ENCODE measurements around the genes MGST3 and STYXL2.

- PRO-cap, result no peak
CAGE:
- cytosol, long polyA plus RNA, result no peak
- long polyA plus RNA, result no peak
- nucleus, long polyA plus RNA, result no peak
Observed at GRCh38 chr1:165443703-165444352, 1.1 kb downstream of the RXRG start.

DNA sequence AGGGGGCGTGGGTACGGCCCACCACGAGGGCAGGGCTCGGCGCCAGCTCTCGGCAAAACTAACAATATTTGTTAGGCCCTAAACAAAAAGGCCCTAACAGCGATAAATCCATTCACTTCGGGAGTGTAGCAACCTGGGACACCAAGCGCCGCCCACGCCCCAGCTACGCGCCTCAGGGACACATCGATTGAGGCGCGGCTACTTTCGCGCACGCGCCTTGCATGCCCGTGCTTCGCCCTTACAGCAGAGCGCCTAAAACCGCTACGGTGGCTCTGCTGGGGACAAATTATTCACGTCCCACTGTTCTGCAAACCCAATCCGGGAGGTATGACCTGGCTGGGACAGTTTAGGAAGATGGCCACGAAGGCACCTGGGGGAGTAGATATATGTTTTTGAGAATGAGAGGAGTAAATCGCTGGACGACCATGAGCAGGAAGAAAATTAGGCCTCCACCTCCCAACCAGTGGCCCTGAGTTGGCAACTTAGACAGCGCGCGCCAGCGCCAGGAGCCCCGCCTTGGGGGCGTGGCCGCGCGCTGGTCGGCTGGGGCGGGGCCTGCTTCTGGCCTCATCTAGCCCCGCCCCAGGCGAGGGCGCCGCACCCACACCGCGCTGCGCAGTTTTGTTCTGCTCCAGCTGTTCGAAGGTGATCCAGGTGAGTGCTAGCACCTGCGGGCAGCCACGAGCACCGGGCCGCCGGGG is at the start of gene MGST3:
Gene MGST3, plus strand, starts transcription at position 595 of the 701 bp plus-strand sequence.
- PRO-cap, result bidirectional peak, plus-strand start at position 634 of the sequence, minus-strand start at position 479 of the sequence
CAGE:
- cytosol, long polyA plus RNA, result start-site peak on the plus strand centred at position 610 of the sequence, 49 bp wide, 169 and 39 reads in 2 replicates
- long polyA plus RNA, result start-site peak on the plus strand centred at position 615 of the sequence, 41 bp wide, 180 and 91 reads in 2 replicates
- nucleus, long polyA plus RNA, result start-site peak on the plus strand centred at position 606 of the sequence, 48 bp wide, 288 and 87 reads in 2 replicates

DNA sequence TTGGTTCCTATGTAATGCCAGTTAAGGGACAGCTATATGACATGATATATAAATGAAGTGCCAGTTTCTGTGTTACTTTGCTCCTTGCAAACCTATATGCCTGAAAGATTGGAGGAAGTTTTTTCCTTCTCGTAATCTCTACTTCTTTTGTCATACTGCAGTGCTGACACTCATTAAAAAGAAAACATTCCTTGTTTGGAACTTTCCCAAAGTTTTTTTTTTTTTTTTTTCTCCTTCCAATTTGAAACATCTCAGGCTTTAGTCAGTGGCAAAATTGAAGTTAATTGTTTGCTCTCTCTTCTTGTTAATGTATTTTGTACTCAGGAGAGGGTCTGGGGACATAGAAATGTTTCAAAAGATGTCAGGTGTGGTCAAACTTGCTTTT is 2.8 kb downstream of the MGST3 start:
- PRO-cap, result no peak
CAGE:
- cytosol, long polyA plus RNA, result no peak
- long polyA plus RNA, result no peak
- nucleus, long polyA plus RNA, result no peak

- PRO-cap, result no peak
CAGE:
- cytosol, long polyA plus RNA, result no peak
- long polyA plus RNA, result no peak
- nucleus, long polyA plus RNA, result no peak
Observed at GRCh38 chr1:165637370-165637924, 6.4 kb downstream of the MGST3 start.

- PRO-cap, result no peak
CAGE:
- cytosol, long polyA plus RNA, result no peak
- long polyA plus RNA, result no peak
- nucleus, long polyA plus RNA, result no peak
Observed at GRCh38 chr1:165826975-165827198, 527 bp upstream of the UCK2 start.

GRCh38 chr1:165891153-165892074 is 64.0 kb downstream of the UCK2 start:
- PRO-cap, result no peak
CAGE:
- cytosol, long polyA plus RNA, result no peak
- long polyA plus RNA, result no peak
- nucleus, long polyA plus RNA, result no peak

DNA sequence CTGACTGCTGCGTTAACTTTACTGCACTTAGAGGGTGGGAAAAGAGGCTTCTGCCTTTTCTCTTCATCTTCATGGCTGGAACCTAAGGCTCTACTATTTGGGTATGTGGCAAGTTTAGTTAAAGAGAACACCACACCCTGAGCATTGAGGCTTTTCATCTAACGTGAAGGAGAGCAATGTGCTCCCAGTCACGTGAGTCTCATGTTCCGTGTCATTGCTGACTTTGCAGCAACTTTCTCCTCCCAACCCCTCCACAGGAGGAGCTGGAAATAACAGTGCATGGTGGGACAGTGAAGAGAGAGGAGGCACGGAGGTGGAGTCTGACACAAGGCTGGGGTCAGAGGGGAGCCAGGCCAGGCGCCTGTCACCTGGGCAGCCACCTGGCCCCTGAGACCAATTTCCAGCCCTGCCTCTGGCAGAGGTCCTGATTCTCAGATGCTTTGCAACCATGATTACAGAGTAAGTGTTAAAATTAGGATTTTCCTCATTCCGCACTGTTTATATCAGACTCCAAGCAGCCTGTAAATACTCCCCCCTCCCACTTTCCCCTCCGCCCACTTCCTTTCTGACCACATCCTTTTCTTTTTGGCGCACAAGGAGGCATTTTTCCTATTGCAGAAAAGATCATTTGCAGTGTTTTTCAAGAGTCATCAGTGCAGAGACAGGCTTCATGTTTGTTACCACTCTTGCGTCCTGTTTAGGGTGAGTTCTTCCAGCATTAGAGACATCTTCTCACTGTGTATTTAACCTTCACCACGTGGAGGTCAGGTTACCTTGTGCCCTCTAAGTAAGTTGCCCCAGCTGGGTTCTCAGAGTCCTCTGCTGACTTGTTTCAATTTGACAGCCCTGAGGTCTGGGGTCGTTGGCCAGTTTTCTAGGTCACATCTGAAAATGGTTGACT is 86.0 kb downstream of the FAM78B start:
- PRO-cap, result no peak
CAGE:
- cytosol, long polyA plus RNA, result no peak
- long polyA plus RNA, result no peak
- nucleus, long polyA plus RNA, result no peak

- PRO-cap, result no peak
CAGE:
- cytosol, long polyA plus RNA, result no peak
- long polyA plus RNA, result no peak
- nucleus, long polyA plus RNA, result no peak
Observed at GRCh38 chr1:166384969-166385520, 218.2 kb upstream of the FAM78B start.

DNA sequence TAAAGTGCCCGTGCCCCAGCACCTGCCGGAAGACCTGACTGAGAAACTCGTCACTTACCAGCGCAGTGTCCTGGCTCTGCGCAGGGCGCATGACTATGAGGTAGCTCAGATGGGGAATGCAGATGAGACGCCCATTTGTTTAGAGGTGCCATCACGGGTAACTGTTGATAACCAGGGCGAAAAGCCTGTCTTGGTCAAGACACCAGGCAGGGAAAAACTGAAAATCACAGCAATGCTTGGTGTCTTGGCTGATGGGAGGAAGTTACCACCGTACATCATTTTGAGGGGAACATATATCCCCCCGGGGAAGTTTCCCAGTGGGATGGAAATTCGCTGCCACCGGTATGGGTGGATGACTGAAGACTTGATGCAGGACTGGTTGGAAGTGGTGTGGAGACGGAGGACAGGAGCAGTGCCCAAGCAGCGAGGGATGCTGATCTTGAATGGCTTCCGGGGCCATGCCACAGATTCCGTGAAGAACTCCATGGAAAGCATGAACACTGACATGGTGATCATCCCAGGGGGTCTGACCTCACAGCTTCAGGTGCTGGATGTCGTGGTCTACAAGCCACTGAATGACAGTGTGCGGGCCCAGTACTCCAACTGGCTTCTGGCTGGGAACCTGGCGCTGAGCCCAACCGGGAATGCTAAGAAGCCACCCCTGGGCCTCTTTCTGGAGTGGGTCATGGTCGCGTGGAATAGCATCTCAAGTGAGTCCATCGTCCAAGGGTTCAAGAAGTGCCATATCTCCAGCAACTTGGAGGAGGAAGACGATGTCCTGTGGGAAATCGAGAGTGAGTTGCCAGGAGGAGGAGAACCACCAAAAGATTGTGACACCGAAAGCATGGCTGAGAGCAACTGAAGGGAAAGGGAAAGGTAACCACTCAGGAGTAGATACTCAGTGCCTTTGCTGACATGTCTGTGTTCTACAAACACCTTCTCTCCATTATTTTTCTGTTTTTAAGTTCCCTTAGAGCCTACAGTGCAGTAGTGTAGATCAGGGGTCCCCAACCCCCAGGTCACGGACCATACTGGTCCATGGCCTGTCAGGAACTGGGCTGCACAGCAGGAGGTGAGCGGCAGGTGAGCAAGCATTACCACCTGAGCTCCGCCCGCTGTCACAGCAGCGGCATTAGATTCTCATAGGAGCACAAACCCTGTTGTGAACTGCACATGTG is 10.7 kb downstream of the POGK start:
- PRO-cap, result no peak
CAGE:
- cytosol, long polyA plus RNA, result no peak
- long polyA plus RNA, result no peak
- nucleus, long polyA plus RNA, result no peak

GRCh38 chr1:167082440-167083289 is 7.5 kb downstream of the GPA33 start:
- PRO-cap, result no peak
CAGE:
- cytosol, long polyA plus RNA, result no peak
- long polyA plus RNA, result no peak
- nucleus, long polyA plus RNA, result no peak

DNA sequence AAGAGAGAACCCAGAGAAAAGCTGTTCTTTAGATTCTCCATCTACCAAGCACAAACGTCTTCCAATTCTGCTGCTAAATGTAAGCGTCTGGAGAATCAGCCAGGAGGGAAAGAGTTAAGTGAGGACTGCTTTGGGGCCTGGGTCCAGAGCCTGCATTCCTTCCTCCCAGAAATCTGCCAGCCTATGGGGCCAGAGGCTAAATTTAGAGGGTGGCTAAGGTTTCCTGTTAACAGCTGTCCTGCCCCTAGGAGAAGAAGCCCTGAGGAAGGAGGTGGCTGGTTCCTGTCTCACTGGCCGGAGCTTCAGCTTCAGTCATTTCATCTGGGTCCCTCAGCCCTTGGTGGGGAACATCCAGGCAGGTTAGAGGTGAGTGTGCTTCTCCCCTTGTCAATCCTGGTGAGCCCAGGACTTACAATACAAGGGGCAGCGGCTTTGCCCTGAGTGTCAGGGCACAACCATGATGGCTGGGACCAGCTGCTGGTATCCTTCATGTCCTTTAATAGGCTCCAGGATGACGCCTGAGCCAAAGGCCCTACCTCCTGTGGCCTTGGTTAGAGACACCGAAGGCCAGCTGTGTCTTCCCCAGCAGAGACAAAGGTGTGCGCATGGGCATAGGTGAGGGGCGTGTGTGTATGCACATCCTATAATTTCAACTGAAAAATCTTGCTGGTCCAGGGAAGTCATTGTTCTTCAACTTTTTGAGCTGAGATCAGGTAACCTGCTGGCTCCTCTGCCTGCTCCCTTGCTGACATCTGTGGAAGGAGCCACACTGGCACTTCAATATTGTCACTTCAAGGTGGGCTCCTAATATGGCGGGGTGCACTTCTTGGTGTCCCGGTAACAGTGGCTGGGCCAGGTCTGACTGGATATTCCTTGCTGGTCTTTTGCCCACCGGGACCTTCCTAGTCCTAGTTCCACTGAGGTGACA is at the start of gene STYXL2:
Gene STYXL2, plus strand, starts transcription at position 247 of the 928 bp plus-strand sequence.
- PRO-cap, result no peak
CAGE:
- cytosol, long polyA plus RNA, result no peak
- long polyA plus RNA, result no peak
- nucleus, long polyA plus RNA, result no peak

DNA sequence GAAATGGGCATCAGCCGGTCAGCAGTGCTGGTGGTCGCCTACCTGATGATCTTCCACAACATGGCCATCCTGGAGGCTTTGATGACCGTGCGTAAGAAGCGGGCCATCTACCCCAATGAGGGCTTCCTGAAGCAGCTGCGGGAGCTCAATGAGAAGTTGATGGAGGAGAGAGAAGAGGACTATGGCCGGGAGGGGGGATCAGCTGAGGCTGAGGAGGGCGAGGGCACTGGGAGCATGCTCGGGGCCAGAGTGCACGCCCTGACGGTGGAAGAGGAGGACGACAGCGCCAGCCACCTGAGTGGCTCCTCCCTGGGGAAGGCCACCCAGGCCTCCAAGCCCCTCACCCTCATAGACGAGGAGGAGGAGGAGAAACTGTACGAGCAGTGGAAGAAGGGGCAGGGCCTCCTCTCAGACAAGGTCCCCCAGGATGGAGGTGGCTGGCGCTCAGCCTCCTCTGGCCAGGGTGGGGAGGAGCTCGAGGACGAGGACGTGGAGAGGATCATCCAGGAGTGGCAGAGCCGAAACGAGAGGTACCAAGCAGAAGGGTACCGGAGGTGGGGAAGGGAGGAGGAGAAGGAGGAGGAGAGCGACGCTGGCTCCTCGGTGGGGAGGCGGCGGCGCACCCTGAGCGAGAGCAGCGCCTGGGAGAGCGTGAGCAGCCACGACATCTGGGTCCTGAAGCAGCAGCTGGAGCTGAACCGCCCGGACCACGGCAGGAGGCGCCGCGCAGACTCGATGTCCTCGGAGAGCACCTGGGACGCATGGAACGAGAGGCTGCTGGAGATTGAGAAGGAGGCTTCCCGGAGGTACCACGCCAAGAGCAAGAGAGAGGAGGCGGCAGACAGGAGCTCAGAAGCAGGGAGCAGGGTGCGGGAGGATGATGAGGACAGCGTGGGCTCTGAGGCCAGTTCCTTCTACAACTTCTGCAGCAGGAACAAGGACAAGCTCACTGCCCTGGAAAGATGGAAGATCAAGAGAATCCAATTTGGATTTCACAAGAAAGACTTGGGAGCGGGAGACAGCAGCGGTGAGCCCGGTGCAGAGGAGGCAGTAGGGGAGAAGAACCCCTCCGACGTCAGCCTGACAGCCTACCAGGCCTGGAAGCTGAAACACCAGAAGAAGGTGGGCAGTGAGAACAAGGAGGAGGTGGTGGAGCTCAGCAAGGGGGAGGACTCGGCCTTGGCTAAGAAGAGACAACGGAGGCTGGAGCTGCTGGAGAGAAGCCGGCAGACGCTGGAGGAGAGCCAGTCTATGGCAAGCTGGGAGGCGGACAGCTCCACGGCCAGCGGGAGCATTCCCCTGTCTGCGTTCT is 32.4 kb downstream of the STYXL2 start:
- PRO-cap, result no peak
CAGE:
- cytosol, long polyA plus RNA, result no peak
- long polyA plus RNA, result no peak
- nucleus, long polyA plus RNA, result no peak

DNA sequence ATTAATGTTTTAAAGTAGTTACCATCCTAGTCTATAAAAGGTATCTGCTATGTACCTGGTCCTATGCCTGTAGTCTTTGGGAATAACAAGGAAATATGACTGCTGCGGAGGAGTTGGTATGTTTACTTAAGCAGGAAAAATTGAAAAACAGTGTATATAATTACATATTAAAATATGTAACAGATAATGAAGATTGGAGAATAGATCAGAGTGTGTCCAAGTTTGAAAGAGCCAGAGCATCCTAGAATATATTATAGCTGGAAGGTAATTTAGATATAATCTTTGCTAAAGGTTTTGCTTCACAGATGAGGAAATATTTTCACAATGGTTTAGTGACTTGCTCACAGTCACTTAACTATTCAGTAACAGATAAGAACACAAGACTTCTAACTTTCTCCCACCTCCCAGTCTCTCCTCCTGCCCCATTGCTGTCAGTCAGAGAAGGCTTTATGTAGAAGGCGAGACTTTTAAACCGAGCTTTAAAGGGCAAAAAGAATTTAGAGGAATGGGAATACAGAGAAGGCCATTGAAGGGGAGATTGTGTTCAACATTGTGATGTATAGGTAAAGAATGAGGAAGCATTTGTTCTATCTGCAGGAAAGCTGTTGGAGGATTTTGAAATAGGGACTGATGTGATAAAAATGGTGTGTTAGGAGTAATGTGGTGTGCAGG is 7.1 kb downstream of the POU2F1 start:
- PRO-cap, result no peak
CAGE:
- cytosol, long polyA plus RNA, result no peak
- long polyA plus RNA, result no peak
- nucleus, long polyA plus RNA, result no peak

DNA sequence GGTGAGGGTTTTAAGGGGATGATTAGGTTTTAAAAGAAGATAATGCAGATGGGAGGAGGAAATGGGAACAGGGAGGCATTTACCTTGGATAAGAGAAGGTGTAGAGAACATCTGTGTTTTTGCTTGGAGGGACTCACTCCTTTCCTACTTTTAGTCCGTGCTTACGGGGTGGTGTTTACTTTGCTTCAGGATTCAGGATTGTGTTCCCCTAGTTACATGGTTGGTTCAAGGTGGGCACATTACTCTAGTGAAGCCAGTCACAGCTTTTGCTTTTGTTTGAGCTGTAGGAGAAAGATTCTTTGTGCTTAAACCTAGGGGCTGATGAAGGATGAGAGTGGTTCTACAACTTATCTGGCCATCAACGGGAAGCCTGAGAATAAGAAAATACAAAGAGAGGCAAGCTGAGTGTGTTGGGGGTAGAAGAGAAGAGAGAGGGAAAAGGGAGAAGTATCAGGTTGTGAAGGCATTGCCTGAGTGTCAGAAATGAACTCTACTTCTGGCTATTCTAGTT is 35.2 kb downstream of the POU2F1 start:
- PRO-cap, result no peak
CAGE:
- cytosol, long polyA plus RNA, result no peak
- long polyA plus RNA, result no peak
- nucleus, long polyA plus RNA, result start-site peak on the plus strand centred at position 207 of the sequence, 620 bp wide, 18 and 37 reads in 2 replicates

DNA sequence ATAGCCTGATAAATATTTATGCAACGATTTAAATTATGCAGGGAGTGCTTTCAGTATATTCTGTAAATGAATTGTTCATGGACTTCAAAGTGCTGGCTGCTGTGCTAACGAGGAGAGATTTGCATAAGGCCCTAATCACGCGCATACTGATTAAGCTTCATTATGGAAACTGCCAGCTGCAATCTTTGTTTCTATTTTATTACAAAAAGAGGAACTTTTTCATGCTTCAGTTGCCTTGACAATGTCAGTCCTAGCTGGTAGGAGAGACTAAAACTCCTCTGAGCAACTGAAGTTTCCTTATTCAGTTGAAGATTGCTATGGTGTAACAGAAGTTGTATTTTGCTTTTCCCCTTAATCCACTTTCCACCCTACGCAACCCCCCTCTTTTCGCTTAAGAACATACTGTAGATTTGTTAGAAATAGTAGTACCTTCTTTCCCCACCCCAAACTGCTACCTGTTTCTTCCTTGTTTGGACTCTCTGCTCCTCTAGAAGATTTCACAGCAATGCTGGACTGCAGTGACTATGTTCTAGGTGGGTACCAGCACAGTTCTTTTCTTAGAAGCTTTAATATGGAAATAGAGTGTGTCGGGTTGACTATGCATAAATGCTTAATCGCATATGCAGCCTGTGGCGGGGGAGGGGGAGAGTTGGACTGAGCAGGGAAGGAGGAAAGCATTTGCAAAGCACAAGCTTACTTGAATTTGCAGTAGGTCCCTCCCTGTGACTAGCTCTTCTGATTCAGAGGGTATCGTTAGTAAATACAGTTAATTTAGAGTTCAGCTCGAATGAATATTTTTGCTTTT is 108.3 kb downstream of the POU2F1 start:
- PRO-cap, result no peak
CAGE:
- cytosol, long polyA plus RNA, result no peak
- long polyA plus RNA, result no peak
- nucleus, long polyA plus RNA, result no peak

DNA sequence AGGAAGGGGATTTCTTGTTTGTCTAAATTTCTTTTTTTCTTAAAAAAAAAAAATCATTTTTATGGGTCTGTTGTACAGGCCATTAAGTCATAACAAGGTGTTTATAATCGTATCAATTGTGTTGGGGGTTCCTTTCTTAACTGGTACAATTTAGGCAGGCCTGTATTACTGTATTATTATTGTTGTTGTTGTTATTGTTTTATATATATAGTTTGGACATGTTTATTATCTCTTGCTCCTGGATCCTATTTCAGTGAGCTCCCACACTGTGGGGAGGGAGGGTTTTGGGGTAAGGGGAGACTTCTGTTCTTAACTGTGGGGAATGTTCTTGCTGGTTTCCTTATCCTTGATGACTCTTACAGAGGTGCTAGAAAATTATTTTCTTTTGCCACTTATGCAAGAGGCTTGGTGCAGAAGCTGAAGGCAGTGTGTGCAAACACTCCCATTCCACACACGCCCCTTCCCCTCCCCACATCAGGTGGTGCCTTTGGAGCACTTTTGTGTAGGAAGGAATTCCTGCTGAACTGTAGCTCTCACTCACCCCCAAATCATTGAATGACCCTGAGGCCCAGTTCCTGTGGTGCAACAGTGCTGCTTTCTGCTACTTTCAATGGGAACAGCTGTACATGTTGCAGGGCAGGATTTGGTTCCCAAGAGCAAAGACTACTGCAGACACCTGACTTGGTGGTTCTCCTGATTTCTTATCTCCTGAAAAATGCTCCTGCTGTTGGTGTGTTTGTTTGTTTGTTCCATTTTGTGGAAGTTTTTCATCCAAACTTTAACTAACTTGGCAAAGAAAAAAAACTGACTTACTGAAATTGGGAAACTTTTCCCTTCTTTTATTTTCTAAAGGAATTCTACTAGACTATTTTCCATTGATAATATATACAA is 101.9 kb downstream of the CD247 start:
- PRO-cap, result no peak
CAGE:
- cytosol, long polyA plus RNA, result no peak
- long polyA plus RNA, result no peak
- nucleus, long polyA plus RNA, result no peak

DNA sequence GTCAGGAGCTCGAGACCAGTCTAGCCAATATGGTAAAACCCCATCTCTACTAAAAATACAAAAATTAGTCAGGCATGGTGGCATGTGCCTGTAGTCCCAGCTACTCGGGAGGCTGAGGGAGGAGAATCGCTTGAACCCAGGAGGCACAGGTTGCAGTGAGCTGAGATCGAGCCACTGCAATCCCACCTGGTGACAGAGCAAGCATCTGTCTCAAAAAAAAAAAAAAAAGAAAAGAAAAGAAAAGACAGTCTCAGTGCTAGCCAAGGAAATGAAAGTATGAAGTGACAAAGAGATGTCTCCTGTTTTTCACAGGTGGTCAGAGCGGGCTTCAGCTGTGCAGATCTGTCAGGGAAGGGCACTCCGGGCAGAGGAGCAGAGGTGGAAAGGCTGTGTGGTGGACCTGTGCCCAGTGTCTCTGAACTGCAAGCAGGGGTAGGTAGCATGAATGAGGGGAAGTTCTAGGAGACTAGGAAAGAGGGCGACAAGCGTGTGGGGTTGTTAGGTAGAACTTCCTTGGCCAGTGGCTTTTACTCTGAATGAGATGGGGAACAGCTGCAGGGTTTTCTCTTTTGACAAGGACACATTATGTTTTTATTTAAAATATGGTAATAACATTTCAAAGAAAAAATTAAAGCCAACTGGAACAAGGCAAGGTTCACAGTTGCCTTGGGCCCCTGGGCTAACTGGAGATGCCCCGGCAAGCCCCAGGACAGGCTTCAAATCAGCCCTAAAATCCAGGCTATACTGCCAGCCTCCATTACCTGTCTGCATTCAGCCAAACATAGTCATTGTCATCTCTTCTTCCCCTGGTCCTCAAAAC is 67.4 kb downstream of the CD247 start:
- PRO-cap, result no peak
CAGE:
- cytosol, long polyA plus RNA, result no peak
- long polyA plus RNA, result no peak
- nucleus, long polyA plus RNA, result no peak

DNA sequence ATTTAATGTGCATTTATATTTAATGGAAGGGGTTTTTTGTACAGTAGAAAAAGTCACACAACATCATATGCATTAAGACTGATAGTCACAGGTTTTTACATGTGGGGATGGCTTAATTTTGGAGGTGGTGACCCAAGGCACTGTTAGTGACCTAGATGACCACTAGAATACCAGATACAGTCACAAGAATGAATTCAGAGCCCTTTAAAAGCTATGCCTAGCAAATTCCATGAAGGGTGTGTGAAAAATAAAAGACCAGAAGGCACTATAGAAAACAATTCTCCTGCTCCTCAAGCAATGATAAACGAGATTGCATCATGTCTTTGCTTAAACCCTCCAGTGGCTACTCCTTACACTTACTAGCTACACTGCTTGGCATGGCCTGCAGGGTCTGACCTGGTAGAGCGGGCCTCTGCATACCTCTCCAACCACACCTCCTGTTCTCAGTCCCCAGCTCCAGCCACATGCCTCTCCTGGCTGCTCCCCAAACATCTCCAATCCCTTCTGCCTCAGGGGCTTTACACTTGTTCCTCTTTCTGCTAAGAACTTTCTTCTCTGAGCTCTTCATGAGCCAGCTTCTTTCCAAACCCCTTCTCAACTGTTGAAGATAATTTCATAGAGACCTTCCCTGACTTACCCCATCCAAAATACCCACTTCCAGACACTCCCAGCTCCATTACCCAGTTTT is 11.0 kb upstream of the CREG1 start:
- PRO-cap, result no peak
CAGE:
- cytosol, long polyA plus RNA, result no peak
- long polyA plus RNA, result no peak
- nucleus, long polyA plus RNA, result no peak

- PRO-cap, result no peak
CAGE:
- cytosol, long polyA plus RNA, result no peak
- long polyA plus RNA, result no peak
- nucleus, long polyA plus RNA, result no peak
Observed at GRCh38 chr1:167616551-167617220, 13.3 kb upstream of the RCSD1 start.

DNA sequence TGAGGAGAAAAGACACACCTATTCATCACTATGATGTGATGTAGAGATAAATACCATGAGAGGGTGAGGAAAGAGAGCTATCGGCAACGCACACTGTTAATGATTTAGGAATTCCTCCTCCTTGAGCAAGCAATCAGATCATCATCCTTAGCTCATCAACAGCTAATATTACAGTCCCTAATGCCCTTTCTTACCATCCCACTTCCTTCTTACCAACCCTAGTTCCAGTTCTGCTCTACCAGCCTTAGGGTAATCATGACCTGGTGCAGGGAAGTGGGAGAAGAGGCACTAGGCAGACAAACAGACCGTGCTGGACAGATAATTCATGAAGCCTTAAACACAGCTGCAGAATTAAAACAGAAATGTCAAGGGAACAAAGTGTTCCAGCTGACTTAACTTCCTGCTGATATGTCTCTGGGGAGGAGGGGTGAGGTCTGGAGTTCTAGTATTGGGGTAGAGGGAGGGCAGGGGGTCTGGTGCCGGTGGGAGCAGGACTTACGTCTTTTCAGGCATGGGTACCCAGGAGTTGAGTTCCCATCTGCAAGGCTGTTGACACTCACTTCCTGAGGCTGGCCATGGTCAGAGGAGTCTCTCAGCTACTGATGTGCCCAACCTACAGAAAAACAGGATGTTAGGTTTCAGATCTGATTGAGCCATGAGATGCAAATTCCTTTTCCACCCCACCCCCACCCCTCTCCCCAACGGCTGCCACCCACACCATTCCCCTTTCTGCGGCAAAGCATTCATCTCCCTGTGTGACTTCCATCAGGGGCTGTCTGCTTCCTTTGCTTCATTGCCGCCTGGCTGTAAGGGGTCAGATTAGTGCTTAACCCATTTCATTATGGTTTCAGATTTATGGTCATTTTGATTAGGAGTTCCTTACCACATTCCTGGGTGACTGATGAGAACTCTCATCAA is 12.6 kb upstream of the RCSD1 start:
- PRO-cap, result no peak
CAGE:
- cytosol, long polyA plus RNA, result no peak
- long polyA plus RNA, result no peak
- nucleus, long polyA plus RNA, result no peak

Data from A549 (cell line).